ENCODE measurements around a stretch of chr19.

- PRO-cap: no peak
- RRBS: 53% methylated on average over 2 of the region's 16 CpGs
Measured at GRCh38 chr19:3712939-3713659, 4.9 kb downstream of the TJP3 start.

GRCh38 chr19:3801223-3802232, 15.3 kb upstream of the MATK start:
- PRO-cap: no peak
- RRBS: 36% methylated on average over 24 of the region's 58 CpGs

GRCh38 chr19:3943014-3943376, 10.1 kb downstream of the NMRK2 start:
- PRO-cap: no peak
- RRBS: no CpG with 5 or more reads among the region's 5 CpGs

DNA sequence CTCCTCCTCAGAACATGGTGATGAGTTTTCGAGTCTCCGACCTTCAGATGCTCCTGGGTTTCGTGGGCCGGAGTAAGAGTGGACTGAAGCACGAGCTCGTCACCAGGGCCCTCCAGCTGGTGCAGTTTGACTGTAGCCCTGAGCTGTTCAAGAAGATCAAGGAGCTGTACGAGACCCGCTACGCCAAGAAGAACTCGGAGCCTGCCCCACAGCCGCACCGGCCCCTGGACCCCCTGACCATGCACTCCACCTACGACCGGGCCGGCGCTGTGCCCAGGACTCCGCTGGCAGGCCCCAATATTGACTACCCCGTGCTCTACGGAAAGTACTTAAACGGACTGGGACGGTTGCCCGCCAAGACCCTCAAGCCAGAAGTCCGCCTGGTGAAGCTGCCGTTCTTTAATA, 5.4 kb downstream of the PIAS4 start:
- PRO-cap: no peak
- RRBS: no CpG with 5 or more reads among the region's 24 CpGs

DNA sequence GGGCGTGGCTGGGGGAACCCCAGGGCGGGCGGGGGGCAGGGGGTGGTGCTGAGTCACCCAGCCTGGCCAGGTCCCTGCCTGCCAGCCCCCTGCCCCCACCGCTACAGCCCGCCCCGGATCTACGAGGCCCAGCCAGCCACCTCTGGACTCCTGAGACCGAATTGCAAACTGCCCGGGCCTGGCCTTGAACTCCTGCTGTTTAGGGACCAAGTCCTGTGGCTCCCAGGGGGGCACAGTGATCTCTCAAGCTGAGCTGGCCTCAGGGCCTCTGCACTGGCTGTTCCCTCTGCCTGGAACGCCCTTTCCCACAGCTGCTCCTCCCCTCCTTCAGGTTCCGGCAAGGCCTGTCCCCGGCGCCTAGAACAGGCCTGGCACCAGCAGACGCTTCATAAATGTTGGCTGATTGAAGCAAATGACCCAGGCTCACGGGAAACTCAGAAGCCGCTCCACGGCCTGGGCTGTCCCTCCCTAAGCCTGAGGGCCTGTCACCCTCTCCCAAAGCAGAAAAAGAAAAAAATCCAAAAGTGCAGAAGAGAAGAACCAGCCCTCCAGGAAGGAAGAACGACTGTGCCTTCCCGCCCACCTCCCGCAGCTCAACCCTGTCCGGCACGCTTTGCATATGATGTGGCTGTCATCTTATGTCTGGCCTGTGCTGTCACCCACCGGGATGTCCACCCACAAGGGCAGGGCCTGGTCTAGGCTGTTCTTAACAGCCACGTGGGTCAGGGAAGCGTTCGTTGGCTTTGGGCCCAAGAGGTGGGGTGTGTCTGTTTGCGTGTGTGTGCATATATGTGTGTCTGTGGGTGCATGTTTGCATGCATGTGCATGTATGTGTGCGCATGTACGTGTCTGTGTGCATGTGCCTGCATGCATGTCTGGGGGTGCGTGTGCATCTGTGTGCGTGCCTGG, 13.9 kb downstream of the ZBTB7A start:
- PRO-cap: no peak
- RRBS: 94% methylated on average over 7 of the region's 31 CpGs

GRCh38 chr19:4064065-4064733, 2.5 kb downstream of the ZBTB7A start:
- PRO-cap: unidirectional peak, plus-strand start at chr19:4064634
- RRBS: 22% methylated on average over 21 of the region's 43 CpGs

GRCh38 chr19:4068014-4068371, 1.3 kb upstream of the ZBTB7A start:
- PRO-cap: no peak
- RRBS: 12% methylated on average over 3 of the region's 10 CpGs

DNA sequence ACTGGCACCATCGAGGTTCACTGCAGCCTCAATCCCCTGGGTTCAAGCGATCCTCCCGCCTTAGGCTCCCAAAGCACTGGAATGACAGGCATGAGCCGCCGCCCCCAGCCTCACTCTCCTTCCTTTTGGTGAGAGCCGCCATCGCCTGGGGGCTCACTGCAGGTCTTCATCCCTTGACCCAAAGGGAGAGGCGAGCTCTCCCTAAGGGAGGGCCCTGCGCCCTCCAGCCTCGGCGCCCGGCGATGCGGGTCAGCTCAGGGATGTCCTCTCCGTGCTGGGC, 23.2 kb upstream of the ZBTB7A start:
- PRO-cap: no peak
- RRBS: no CpG with 5 or more reads among the region's 15 CpGs

DNA sequence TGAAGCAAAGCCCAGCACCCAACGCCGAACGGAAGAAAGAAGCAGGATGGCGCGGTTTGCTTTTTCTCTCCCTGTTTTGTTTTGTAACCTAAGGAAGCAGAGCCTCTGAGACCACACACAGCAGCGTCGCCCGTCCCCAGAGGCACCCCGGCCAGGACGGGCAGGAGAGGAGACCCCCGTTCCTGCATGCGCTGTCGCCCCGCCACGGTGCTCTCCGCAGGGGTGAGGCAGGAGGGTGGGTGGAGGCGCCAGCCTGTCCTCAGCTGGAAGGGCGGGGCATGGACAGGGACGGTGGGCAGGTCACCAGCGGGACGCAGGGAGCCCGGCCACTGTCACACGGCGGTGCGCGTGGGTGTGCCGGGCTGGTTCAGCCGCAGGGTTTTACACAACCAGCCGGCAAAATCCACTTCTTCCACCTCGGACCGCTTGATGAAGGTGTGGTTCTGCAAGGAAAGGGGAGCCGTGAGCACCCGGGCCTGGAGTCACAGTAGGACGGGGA, 23.6 kb upstream of the ZBTB7A start:
- PRO-cap: no peak
- RRBS: 98% methylated on average over 6 of the region's 34 CpGs

- PRO-cap: no peak
- RRBS: 93% methylated on average over 4 of the region's 59 CpGs
Measured at GRCh38 chr19:4360706-4361892, 17.7 kb downstream of the MPND start.

DNA sequence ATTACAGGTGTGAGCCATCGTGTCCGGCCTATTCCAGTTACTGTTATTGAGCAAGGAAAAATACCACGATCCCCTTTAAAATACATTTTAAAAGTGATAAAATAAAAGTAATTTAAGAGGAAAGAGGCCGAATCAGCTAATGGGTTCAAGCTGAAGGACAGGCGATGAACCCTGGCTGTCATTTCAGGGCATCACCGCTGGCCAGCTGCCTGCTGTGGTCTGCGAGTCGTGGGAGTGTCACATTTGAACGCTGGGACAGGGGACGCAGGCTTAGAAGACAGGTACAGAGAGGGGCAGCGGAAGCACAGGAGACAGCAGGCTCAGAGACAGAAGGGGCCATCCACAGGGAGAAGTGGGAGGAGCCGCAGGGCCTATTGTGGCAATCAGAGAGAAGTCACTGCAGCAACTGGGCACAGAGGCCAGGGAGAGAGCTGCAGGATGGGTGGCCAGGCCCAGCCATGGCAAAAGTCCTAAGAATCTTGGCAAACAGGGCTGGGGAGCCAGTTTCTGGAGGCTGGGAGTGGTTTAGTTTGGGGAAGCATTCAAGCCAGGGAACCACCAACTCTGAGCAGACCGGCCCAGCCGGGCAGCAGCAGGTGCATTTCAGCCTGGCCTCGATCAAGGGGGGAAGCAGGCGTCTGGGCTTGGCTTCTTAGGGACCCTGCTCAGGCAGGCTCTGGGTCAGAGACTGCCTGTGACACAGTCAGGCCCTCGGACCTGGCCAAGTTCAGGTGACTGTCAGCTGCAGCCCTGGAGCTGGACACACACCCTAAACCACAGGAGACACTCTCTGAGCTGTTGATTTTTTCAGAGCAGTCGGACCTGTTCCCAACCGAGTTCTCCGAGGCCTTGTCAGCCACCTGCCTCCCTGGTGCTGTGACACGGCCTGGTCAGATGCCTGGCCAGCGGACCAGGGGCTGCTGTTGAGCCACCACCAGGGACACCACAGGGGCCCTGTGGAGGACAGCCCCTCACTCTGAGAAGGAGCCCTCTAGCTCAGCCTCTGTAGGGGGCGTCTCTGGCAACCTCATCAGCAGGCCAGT, 11.9 kb downstream of the SH3GL1 start:
- PRO-cap: no peak
- RRBS: no CpG with 5 or more reads among the region's 23 CpGs

DNA sequence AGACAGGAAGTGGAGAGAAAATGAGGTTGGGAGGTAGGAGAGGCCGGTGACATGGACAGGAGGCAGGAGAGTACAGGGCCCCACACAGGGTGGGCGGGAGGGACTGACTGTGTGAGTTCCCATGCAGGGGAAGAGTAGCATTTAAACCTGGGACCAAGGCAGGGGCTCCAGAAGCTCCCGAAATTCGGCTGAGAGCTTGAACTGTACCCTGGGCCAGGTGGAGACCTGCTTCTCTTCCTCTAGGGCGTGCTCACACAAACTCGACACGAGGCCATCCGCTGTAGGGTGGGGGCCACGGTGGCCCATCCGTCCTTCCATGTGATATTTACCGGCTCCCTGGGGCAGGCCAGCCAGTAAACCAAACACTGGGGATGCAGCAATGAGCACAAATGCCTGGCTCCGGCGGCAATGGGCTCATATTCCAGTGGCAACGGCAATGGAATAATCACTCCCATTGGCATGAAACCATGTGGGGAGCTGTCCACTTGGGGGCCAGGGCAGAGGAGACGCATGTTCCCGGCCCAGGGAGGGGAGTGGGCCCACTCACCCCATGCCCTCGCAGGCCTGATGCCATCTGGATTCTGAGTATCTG, 10.9 kb downstream of the SH3GL1 start:
- PRO-cap: no peak
- RRBS: 98% methylated on average over 3 of the region's 17 CpGs

DNA sequence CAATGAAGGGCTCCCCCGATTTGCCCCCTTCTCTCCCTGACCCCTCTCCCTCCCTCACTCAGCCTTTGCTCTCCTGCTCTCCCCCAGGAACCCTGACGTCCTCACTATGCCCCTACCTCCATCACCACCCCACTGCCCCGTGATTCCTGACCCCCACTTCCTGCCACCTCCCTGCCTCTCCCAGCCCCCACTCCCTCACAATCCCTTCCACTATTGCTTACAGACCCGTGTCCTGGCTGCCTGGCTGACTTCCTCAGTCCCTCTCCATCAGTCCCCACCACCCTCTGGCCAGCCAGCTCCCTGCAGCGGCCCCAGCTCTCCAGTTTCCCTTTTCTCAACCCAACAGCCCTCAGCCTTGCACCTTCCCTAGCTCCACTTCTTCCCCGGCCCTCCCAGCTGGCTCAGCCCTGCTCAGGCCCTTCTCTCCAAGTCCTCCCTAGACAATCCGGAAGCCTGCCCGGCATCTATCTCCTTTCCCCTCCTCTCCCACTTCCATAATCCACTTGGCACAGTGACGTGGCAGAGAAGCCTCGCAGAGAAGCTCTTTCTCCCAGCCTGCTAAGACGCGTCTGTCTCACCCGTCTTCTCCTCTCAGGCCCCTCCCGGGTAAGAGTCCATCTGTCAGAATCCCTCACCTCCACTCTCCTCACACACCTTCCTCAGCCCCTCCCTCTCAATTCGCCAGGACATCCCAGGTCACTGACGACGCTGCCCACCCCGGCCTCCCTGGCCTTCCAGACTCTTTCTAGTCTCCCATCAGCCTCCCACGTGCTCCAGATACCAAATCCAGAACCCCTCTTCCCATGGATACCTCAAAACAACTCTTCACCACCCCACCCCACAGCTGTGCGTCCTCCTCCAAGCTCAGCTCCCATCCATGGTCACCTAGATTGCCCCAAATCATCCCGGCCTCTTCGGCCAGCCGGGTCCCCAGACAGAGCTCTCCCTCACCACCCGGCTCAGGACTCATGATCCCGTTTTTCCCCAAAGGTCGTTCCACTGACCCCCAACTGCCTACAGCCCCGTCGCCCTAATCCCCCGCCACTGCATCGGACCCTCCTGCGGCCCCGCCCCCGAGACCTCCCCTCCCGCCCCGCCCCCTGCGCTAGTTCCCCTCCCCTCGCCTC, 989 bp downstream of the UBXN6 start:
- PRO-cap: bidirectional peak, plus-strand start outside the sequence, minus-strand start at position 1,048 of the sequence
- RRBS: 40% methylated on average over 6 of the region's 37 CpGs

DNA sequence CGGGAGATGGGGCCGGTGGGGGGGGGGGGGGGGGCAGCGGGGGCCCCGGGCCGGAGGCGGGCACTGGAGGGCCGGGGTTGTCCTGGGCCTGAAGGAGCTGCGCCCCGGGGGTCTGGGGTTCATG, 199 bp downstream of the HDGFL2 start:
- PRO-cap: no peak
- RRBS: 12% methylated on average over 3 of the region's 9 CpGs

DNA sequence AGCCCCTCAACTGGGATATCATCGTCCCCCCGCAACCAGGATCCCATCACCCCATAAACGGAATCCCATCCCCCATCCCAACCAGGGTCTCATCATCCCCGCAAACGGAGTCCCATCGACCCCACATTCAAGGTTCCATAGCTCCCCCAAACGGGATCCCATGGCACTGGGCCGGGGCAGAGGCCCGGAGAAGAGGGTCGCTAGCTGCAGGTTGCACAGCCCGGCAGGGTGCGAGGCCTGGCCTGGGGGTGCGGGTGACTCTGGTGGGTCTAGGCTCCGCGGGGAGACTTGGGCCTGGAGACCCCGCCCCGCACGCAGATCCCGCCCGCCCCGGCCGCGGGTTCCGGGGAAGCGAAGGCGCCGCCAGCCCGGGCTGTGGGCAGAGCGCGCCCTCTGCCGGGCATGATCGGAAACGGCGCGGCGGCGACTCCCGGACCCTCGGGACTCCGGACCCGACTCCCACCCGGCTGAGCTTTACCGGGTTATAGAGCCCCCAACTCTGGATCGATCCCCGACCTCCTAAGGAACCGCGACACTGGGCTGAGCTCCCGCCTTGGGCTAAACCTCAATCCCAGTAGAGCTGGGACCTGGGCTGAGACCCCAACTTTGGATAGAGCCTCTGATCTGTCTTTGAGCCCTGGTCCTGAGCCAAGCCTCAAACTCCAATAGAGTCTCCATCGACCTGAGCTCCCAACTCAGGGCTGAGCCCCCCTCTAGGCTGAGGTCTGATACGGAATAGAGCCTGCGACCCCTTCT, 3.1 kb upstream of the TNFAIP8L1 start:
- PRO-cap: bidirectional peak, plus-strand start at position 411 of the sequence, minus-strand start at position 238 of the sequence
- RRBS: 2% methylated on average over 9 of the region's 51 CpGs

DNA sequence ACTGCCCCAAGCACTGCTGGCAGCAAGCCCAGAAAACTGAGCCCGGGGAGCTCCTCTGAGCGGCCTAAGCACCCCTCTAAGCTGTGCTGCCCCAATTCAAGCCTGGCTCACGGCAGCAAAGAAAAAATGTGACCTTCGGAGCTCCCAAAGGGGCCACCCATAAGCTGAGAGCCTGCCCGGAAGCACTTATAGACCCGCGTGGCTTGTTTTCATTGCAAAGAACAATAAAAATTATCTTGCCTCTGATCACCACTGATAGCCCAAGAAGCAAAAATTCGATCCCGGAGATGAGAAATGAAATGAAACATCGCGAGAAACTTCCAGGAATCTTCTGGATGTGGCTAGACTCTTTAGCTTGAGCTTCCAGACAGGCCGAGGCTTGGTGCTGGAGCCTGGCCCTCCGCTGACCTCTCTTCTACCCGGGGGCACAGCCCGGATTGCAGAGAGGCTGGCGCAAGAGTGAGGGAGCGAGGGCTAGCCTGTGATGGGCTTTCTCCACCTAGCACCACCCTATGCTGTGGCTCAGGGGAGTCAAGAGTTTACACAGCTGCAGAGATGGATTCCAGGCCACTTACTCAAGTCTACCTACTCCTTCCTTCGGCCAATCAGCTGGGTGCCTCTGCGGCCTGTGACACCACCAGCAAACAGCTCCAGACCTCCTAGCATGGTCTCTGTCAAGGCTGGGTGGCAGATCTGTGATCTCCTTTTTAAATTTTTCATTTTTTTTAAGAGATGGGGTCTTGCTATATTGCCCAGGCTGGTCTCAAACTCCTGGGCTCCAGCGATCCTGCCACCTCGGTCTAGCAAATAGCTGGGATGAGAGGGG, 6.1 kb downstream of the DPP9 start:
- PRO-cap: no peak
- RRBS: 66% methylated on average over 5 of the region's 21 CpGs

GRCh38 chr19:4976182-4976992, 7.5 kb downstream of the KDM4B start:
- PRO-cap: no peak
- RRBS: no CpG with 5 or more reads among the region's 28 CpGs

DNA sequence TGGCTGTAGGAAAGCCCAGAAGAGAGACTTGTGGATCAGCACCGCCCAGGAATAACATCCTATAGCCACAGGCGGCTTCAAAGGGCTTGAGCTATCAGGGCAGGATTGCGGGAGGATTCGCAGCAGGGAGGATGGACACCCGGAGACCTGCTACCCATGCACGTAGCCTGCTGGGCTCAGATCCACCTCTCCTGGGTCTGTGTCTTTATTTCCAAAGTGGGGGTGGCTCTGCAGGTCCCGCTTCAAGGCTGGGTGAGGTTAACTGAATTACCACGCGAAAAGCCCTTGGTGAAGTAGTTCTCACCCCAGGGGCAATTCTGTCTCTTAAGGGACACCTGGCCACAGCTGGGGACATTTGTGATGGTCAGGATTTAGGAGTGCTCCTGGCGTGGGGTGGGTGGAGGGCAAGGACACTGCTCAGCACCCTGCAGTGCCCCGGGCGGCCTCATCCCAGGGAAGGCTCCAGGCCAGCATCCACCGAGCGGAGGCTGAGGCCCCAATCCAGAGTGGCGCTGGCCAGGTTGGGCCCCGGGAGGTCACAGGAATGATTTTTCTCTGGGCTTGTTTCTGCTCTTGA, 14.9 kb downstream of the KDM4B start:
- PRO-cap: no peak
- RRBS: 95% methylated on average over 4 of the region's 16 CpGs

DNA sequence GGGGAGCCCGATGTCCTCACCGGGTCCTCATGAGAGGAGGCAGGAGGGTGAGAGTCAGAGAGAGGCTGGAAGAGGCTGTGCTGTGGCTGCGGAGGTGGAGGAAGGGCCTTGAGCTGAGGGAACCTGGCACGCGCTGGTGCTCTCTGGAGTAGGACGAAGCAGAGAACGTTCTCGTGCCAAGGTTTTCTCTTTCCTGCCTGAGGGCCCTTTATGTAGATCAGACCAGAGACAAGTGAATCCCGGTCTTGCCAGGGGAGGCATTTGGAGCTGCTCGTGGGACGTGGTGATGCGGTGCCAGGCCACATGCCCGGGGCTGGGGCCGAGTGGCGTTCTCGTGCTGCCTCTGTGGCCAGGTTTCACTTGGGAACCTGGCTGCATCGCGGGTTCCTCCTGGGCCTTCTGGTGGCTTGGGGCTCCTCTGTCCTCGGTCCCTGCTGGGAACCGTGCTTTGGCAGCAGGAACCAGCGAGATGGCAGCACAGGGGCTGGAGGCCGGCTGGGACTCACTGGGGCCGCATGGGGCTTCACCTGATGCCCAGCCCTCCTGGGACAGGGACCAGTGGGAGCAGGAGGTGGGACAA, 54.3 kb downstream of the KDM4B start:
- PRO-cap: no peak
- RRBS: 94% methylated on average over 5 of the region's 23 CpGs

DNA sequence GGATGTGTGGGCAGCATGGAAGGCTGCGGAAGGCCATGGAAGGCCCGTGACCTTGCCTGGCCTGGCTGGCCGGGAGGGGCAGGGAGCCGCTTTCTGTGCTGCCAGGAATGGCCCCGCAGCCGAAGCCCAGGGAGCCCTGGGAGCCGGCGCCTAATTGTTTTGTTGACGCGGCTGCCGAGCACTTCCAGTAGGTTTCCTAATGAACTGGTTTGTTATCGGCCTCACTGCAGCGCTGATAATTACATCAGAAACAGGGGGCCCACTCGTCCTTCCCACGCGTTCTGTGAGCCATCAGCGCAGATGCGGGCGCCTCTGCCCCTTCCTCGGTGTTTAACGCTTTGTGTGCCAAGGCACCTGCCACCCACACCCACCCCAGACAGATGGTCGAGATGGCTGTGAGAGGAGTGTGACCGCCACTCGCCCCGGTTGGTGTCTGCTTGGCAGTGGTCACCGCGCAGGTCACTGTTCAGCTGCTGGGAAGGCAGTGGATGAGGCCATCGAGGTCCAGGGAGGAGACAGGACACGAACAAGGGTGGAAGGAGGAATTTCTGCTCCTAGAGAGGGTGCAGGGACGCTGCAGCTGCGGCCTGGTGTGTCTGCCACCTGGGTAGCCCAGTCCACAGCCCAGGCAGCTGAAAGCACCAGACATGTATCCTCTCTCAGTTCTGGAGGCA, 124.5 kb downstream of the KDM4B start:
- PRO-cap: no peak
- RRBS: 92% methylated on average over 5 of the region's 31 CpGs

All from Caco-2 (cell line).